Heart left ventricle (tissue), 7 donors: ENCODE measurements around the genes C4BPB, CD55 and LAMB3.

DNA sequence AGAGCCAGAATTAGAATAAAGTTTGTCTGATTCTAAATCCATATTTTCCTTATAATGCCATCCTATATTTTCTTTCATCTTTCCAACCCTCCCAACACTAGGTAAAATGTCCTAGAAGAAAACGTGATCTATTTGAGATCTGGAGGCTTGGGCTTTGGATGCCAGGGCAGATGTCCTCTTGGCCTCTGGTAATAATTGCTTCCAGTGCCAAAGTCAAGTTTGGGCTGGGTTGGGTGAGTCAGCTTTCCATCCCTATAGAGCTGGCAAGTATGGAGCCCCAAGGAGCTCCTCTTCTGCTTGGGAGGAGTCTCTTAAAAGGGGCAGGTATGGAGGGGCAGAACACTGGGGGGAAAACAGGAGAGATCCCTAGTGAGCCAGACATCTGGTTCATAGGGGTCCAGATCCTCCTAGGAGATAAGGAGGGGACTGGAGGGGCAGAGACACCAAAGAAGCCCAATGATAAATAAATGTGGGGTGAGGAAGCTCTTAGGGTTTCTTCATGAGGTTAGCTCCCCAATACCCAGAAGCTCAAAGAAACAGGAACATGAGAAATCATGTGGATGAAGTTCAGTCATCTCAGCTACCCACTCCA lies 3.6 kb downstream of the C1orf116 start:
- PRO-cap, 6 experiments, result no peak in any of the 6 experiments
- RAMPAGE, long total RNA, 2 experiments, result no peak in any of the 2 experiments
- RRBS, result no CpG with 5 or more reads among the region's 1 CpG

DNA sequence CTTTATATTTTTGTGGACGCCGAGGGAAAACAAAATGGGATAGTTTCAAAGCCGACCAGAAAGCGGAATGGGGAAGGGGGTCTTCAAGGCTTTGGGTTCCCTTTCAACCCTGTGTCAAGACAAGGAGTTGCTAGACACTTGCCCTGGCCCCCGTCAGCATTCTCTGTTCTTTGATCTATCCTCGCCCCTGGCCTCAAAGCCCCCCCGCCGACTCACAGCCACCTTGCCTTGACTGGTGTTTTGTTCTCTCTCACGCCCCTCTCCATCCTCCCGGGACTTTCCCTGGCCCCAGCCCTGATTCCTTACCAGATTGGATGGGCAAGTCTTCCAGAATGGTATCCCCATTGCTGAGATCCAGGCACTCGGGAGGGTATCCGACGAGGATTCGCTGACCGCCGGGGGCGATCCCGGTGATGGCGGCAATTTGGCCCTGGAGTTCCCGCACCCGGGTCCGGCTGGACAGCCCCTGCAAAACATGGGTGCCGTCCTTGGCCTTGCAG lies 576 bp downstream of the YOD1 start:
- PRO-cap, 6 experiments, result no peak in any of the 6 experiments
- RAMPAGE, long total RNA, 2 experiments, result no peak in any of the 2 experiments
- RRBS, result 1% methylated on average over 9 of the region's 23 CpGs

DNA sequence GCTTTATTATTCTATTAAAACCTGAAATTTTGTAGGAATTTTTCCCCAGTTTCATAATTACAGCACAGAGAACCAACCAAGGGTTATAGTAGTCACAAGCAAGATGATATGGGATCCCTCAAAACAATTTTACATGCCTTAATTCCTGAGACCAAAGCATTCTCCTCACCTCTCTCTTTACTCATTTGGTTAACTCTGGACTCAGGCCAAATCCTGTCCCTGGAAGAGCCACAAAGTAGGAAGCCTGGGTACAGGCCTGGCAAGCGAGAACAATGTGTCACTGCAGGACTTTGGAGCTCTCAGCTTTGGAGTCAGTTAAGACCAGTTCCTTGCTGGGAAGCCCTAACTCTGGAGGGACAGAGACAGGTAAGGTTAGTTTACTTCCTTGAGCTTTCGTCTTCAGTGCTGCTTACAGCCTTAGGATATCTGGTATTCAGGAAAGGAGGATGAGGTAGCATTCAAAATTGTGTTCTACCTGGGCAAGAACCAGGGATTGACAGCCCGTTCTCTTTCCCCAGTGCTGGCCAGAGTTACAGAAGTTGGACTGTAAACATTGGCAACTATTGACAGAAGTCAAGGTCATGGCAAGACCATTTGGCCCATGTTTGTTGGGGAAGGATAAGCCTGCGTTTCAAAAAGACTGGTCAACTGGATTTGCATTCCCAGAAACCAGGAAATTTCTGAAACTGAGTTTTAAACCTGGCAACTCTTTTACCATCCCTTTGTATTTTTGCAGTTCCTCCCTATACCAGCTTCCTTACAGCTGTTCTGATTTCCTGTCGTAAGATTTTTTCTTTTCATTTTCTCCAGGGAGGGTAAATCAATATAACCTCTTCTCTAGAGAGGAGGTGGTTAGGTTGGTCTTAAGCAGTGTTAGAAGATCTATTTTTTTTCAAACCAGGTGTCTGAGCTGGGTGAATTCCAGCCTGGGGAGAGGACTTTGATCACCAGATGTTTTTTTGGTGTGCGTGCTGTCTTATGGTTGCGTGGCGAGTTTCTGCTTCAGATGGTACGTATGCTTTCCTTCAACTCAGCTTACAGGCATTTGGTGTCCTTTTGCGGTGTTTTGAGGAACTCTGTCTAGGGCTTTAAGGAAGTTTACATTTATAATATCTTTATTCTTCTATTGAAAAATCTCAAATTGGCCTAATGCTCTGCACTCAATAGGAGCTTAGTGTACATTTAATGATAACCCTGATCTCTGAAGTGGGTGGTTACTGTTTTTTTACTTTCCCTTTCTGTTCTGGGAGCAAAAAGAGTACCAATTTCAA lies at the start of gene C4BPB:
Gene C4BPB, plus strand, starts transcription at position 280 of the 1,271 bp plus-strand sequence.
- PRO-cap, 6 experiments, result no peak in any of the 6 experiments
- RAMPAGE, long total RNA, 2 experiments, result no peak in any of the 2 experiments
- RRBS, result no CpG with 5 or more reads among the region's 10 CpGs

DNA sequence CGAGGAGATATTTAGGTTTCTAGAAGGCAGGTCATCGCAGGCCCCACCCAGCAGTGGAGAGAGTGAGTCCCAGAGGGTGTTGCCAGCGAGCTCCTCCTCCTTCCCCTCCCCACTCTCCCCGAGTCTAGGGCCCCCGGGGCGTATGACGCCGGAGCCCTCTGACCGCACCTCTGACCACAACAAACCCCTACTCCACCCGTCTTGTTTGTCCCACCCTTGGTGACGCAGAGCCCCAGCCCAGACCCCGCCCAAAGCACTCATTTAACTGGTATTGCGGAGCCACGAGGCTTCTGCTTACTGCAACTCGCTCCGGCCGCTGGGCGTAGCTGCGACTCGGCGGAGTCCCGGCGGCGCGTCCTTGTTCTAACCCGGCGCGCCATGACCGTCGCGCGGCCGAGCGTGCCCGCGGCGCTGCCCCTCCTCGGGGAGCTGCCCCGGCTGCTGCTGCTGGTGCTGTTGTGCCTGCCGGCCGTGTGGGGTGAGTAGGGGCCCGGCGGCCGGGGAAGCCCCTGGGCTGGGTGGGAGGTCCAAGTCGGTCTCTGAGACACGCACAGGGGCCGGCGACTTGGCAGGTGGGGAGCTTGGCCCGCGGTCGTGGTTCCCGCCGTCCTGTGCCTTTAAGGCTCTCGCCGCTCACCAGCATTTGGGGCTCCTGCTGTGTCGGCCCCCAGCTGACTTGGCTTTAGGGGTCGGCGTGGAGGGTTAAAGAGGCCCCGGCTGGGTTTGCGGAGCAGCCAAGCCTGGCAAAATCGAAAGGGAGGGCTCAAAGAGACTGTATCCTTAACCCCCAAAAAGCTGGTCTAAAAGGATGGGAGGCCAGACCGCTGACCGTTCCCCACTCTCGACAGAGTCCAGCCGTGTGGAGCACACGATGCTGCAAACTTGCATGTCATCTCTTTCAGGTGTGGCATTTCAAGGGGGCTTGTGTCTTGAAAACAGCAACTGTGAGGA lies at the start of gene CD55:
Gene CD55, plus strand, starts transcription at position 291 of the 951 bp plus-strand sequence.
- PRO-cap, 6 experiments, result peak in 6 of 6 experiments; most common plus-strand start position 297 of the sequence (in 5); most common minus-strand start position 203 of the sequence (in 4)
- RAMPAGE, long total RNA, 2 experiments, result start-site peak on the plus strand in 1 of 2 experiments, centred at positions 160 to 331 of the sequence, 16 to 304 reads per replicate; start-site peak on the minus strand in 2 of 2 experiments, centred at positions 388 to 392 of the sequence, 22 to 27 reads per replicate
- RRBS, result 1% methylated on average over 25 of the region's 66 CpGs

- PRO-cap, 6 experiments, result no peak in any of the 6 experiments
- RAMPAGE, long total RNA, 2 experiments, result no peak in any of the 2 experiments
- RRBS, result no CpG with 5 or more reads among the region's 7 CpGs
These were observed 846 bp downstream of the CD55 start for GRCh38 chr1:207322339-207322709.

- PRO-cap, 6 experiments, result no peak in any of the 6 experiments
- RAMPAGE, long total RNA, 2 experiments, result no peak in any of the 2 experiments
- RRBS, result no CpG with 5 or more reads among the region's 3 CpGs
These were observed 38.5 kb downstream of the CD55 start for GRCh38 chr1:207359889-207360480.

DNA sequence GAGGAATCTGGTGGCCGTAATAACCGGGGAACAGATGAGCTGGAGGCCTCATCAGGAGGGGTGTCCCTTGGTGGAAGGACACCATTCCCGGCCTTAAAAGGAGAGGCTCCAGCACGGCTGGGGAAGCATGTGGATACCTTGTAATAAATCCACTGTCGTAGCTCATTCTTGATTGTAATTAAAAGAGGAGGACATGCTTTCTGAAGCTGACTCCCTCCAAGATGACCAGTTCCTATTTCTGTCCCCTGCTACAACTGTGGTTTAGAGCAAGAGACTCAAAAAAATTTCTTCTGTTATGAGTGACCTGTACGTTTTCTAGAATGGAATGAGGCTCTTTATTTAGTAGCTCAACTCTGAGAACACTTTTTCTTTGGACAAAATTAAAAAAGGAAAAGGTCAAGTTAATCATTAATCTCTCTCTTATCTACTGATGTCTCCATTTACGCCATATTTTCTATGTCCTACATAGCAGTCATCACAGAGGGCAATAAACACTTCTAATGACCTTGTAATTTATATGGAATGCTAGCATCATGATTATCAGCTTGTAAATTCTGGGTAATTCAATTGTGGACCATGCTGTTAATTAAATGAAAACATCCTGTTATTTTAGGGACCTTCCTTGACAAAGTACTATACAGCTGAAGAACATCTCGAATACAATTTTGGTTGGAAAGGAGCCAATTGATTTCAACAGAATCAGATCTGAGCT lies 13.9 kb upstream of the CD46 start:
- PRO-cap, 6 experiments, result no peak in any of the 6 experiments
- RAMPAGE, long total RNA, 2 experiments, result no peak in any of the 2 experiments
- RRBS, result no CpG with 5 or more reads among the region's 8 CpGs

GRCh38 chr1:207752214-207753039 lies 573 bp downstream of the CD46 start:
- PRO-cap, 6 experiments, result peak in 4 of 6 experiments; most common plus-strand start chr1:207752391 (in 3); most common minus-strand start chr1:207752324 (in 3)
- RAMPAGE, long total RNA, 2 experiments, result no peak in any of the 2 experiments
- RRBS, result 1% methylated on average over 5 of the region's 53 CpGs

GRCh38 chr1:207755953-207756695 lies 4.3 kb downstream of the CD46 start:
- PRO-cap, 6 experiments, result no peak in any of the 6 experiments
- RAMPAGE, long total RNA, 2 experiments, result no peak in any of the 2 experiments
- RRBS, result no CpG with 5 or more reads among the region's 2 CpGs

GRCh38 chr1:207806713-207807325 lies 55.0 kb downstream of the CD46 start:
- PRO-cap, 6 experiments, result no peak in any of the 6 experiments
- RAMPAGE, long total RNA, 2 experiments, result no peak in any of the 2 experiments
- RRBS, result no CpG with 5 or more reads among the region's 7 CpGs

- PRO-cap, 6 experiments, result peak in 1 of 6 experiments; most common minus-strand start chr1:207820034 (in 1)
- RAMPAGE, long total RNA, 2 experiments, result no peak in any of the 2 experiments
- RRBS, result no CpG with 5 or more reads among the region's 1 CpG
These were observed 67.9 kb downstream of the CD46 start for GRCh38 chr1:207819797-207820195.

DNA sequence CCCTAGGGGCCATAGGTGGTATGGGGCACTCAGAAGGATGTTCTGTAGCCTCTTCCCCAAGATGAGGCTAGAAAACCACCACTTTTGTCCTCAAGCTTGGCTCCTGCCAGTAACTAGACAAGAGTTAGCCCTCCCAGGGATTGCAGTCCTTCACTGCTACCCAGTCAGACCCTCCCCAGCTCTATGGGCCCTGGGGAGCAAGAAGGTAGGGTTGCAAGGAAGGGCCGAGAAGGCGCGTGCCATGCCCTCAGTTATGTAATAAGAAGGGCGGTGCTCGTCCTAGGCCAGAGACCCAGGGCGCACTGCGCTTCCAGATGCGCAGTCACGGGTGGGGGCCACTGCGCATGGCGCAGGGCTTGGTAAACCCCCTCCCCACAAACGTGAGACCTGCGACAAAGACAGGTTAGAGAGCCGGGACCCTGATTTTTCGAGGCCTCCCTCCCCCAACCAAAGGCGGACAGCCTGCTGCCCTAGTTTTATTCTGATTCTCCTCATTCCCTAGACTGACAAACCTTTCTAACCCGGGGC lies 69.8 kb downstream of the CD46 start:
- PRO-cap, 6 experiments, result peak in 5 of 6 experiments; most common plus-strand start position 313 of the sequence (in 3); most common minus-strand start position 185 of the sequence (in 2)
- RAMPAGE, long total RNA, 2 experiments, result no peak in any of the 2 experiments
- RRBS, result 44% methylated on average over 3 of the region's 17 CpGs

DNA sequence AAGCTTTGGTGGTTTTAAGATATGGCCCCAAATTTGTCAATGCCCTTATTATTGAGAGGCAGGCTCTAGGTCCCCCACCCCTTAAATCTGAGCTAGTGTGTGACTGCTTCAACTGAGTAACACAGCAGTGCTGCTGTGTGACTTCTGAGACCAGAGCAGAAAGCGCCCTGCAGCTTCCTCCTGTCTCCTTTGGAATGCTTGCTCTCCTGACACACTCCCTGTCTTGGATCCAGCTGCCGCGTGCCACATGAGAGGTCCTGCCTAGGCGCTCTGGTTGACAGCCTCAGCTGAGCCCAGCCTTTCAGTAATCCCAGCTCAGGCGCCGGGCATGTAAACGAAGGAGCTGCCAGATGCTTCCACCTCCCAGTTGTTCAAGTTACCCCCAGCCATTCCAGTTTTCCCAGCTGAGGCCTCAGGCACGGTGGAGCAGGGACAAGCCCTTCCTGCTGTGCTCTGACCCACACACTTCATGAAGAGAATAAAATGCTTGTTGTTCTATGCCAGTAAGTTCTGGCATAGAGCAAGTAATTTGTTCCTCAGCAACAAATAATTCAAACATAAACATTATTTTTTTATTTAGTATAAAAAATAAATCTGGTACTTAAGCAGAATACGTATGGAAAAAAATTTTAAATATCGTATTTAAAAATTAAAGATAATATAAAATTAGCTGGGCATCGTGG lies 14.3 kb upstream of the CD34 start:
- PRO-cap, 6 experiments, result peak in 5 of 6 experiments; most common plus-strand start position 214 of the sequence (in 1); most common minus-strand start position 196 of the sequence (in 5)
- RAMPAGE, long total RNA, 2 experiments, result no peak in any of the 2 experiments
- RRBS, result no CpG with 5 or more reads among the region's 11 CpGs

DNA sequence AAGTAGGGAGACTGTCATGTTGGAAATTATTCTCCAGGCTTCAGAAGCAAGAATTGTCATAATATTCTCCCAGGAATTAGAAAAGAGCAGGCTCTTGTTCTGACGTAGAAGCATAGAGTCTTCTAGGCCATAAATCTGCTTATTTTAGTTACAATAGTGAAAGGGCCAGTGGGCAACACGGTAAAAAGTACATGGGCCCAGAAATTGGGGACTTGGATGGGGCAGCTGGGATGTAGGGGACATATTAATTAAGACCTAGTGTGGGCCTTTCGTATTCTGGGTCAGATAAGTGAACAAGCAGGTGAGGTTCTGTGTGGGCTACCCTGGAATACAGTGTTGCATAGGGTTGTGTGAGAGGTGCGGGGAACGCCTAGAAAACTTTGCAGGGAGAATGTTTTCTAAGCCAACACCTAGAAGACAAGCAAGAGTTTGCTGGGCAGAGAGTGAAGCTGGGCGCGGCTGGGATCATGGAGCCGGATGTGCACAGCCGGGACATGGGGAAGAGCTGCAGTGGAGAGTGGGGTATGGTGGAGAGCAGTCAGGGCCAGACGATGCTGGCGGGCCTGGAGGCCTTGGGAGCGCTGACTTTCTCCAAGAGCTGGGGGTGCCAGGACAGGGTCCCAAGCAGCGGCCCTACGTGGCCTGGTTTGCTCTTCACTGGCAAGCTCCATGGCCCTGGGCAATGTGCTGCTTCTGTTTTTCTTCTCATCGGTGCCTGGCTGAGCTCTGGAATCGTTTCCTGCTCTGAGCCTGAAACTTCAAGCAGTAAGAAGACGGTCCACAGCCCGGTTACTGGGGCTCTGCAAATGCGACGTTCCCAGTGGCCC lies 51.7 kb upstream of the CD34 start:
- PRO-cap, 6 experiments, result peak in 6 of 6 experiments; most common plus-strand start position 510 of the sequence (in 6); most common minus-strand start position 332 of the sequence (in 1)
- RAMPAGE, long total RNA, 2 experiments, result no peak in any of the 2 experiments
- RRBS, result 4% methylated on average over 3 of the region's 20 CpGs

DNA sequence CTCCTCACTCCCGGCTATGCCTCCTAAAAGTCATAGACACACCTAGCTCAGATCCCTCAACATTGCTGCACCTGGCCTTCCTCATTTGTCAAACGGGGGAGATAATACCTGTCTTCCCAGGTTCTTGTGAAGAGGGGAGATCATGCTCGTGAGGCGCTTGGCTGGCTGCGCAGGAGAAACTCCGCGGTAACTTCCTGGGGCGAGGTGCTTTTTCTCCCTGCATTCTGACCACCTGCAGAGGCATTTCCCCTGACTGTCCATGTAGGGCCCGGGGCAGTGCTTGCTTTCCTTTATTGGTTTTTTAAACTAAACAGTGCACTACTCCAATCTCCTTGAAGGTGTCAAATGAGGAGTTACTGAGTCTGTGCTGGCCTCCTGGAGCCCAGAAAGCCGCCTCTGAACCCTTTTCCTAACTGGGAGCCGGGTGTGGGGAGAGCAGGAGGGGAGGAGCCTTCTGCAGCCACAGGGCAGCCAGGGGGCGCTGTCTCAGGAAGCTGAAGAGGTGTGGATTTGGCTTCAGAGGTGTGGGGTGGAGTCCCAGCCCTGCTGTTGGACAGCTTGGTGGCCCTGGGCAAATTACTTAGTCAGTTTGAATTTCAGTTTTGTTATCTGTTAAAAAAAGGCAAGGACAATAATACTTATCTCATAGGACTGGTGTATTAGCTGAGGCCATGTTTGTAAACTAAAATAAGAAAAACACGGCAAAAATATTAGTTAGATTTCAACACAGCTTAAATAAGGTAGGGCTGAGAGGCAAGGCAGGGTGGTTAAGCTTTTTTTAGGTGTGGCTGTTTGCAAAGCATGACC lies 112.1 kb downstream of the PLXNA2 start:
- PRO-cap, 6 experiments, result no peak in any of the 6 experiments
- RAMPAGE, long total RNA, 2 experiments, result no peak in any of the 2 experiments
- RRBS, result no CpG with 5 or more reads among the region's 13 CpGs

DNA sequence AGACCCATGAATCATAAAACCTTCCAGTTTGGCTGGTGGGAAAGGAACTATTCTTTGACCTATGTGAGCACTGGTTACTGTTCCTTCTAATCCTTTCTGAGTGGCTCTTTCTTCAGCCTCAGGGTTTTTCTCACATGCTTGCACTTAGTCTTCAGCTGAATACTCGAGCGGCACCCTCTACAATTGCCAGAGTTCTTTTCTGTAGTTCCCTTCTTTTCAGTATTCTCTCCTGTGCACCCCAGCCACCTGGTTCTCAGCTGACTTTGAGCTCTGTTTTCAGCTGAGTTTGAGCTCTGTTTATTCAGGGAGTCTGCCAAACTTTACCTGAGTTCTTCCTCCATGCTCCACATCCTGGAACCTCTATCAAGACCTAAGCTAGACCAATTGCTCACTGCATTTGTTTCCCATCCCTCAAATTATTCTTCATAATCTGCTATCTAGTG lies 253.9 kb upstream of the PLXNA2 start:
- PRO-cap, 6 experiments, result no peak in any of the 6 experiments
- RAMPAGE, long total RNA, 2 experiments, result no peak in any of the 2 experiments
- RRBS, result no CpG with 5 or more reads among the region's 2 CpGs

- PRO-cap, 6 experiments, result no peak in any of the 6 experiments
- RAMPAGE, long total RNA, 2 experiments, result no peak in any of the 2 experiments
- RRBS, result no CpG with 5 or more reads among the region's 6 CpGs
These were observed 16.0 kb upstream of the CAMK1G start for GRCh38 chr1:209567454-209568047.

GRCh38 chr1:209617720-209618150 lies 34.2 kb downstream of the CAMK1G start:
- PRO-cap, 6 experiments, result no peak in any of the 6 experiments
- RAMPAGE, long total RNA, 2 experiments, result no peak in any of the 2 experiments
- RRBS, result no CpG with 5 or more reads among the region's 6 CpGs

DNA sequence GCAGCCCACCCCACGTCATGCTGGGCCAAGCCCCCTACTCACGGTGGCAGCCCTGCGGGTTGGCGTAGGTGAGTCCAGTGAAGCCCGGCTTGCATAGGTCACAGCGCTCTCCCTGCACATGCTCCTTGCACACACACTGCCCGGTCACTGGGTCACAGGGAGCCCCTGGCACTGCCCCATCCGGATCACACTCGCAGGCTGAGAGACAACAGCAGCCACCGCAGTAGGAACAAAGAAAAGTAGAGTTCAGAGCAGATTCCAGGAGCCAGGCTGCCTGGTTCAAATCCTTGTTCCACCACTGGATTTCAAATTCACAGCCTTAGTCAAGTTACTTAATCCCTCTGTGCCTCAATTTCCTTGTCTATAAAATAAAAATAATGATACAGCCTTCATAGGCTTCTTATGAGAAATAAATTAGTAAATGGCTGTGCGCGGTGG lies 24.2 kb downstream of the LAMB3 start:
- PRO-cap, 6 experiments, result no peak in any of the 6 experiments
- RAMPAGE, long total RNA, 2 experiments, result no peak in any of the 2 experiments
- RRBS, result 15% methylated on average over 3 of the region's 12 CpGs

GRCh38 chr1:209652201-209652773 lies at the start of gene LAMB3:
TSS of gene LAMB3 (minus strand) at chr1:209652425.
- PRO-cap, 6 experiments, result no peak in any of the 6 experiments
- RAMPAGE, long total RNA, 2 experiments, result no peak in any of the 2 experiments
- RRBS, result no CpG with 5 or more reads among the region's 13 CpGs